Endothelial cell (in vitro differentiated cells): ENCODE data around the genes SASH1 and TAB2.

DNA sequence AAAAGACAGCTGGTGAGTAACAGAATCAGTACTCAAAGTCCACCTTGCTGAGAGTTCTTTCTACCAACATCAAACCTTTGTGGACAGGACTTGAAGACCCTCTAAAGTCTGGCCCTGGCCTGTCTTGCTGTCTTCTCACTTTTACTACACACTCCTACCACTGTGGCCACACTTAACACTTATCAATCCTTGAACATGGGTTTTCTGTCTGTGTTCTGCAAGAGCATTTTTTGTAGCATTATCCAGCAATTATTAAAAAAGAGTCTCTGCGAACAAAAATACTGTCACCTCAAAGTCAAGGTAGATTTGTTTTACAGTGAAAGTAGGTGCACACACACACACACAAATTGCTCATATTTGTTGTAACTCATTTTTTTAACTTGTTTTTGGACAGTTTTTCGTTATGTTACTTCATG lies 119.6 kb downstream of the STXBP5 start:
- PRO-cap = no peak

GRCh38 chr6:147346593-147347560 lies 142.7 kb downstream of the STXBP5 start:
- PRO-cap = no peak

DNA sequence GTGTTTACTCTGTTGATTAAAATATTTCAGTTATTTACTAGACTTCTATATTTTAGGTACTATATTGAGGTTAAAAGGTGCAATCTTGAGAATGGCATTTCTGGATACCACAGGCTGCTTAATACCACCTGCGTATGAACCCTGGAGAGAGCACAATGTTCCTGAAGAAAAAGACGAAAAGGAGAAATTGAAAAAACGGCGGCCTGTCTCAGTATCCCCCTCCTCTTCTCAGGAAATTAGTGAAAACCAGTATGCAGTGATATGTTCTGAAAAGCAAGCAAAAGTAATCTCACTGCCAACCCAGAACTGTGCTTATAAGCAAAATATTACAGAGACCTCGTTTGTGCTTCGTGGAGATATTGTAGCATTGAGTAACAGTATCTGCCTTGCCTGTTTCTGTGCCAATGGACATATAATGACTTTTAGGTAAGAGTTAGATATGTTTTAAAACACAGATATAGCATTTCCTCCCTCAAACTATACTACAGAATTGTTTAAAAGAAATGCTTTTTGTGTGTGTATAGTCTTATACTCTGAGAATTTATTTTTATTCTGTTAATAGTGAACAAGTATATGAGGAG lies 145.1 kb upstream of the SAMD5 start:
- PRO-cap = no peak

GRCh38 chr6:148342088-148342956 lies at the start of gene SASH1:
Gene SASH1, plus strand, starts transcription at chr6:148342838.
- PRO-cap = unidirectional peak, plus-strand start at chr6:148342238; bidirectional peak, plus-strand start at chr6:148342301, minus-strand start at chr6:148342342; bidirectional peak, plus-strand start at chr6:148342593, minus-strand start at chr6:148342534; bidirectional peak, plus-strand start at chr6:148342841, minus-strand start at chr6:148342922

GRCh38 chr6:148384015-148384532 lies 41.4 kb downstream of the SASH1 start:
- PRO-cap = no peak

DNA sequence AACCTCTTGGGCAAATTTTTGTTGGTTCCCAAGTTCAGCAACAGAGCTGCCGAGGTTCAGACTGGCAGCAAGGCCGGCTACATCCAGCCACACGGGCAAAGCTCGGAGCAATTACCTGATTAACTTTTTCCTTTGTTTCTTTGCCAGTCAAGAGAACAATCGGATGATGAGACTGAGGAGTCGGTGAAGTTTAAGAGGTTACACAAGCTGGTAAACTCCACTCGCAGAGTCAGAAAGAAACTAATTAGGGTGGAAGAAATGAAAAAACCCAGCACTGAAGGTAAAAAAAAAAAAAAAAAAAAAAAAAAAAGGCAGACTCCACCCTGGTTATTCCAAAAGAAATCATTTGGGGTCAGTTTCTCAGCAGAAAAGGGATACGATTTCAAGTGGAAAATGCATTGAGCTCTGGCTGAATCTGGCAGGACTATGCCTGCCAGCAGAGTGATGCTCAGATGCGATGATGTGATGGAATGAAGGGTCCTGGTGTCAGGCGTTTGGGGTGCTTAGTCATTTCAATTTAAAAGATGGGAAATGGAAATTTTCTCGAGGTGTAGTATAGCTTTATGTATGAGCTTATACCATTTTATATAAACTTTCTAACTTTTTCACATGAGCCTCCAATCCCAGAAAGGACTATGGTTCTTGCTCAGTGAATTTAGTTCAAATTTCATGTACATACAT lies 171.7 kb downstream of the SASH1 start:
- PRO-cap = no peak

GRCh38 chr6:148538060-148539048 lies 195.7 kb downstream of the SASH1 start:
- PRO-cap = no peak

- PRO-cap = no peak
Observed at GRCh38 chr6:148559776-148560562, 186.9 kb upstream of the UST start.

DNA sequence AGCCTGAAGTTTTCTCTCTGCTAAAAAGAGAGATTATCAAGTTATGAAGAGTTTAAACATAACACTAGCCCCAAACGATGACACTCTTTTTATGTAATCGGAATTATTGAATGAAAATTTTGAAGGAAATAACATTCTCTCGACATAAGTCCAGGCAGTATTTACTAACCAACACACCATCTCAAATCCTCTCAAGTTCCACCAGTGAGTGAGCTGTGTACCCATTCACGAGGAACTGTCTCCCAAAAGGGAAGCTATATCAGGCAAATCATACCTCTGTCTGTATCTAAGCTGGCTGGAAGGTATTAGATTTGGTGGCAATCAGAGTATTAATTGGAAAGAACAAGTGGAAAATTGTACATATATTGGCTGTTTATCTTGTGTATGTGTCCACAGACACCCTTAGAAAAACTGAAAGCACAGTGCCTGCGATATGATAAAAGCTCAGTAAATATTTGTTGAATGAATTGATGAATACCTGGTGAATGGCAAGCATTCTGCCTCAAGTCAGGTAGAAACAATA lies 37.5 kb downstream of the UST start:
- PRO-cap = no peak

DNA sequence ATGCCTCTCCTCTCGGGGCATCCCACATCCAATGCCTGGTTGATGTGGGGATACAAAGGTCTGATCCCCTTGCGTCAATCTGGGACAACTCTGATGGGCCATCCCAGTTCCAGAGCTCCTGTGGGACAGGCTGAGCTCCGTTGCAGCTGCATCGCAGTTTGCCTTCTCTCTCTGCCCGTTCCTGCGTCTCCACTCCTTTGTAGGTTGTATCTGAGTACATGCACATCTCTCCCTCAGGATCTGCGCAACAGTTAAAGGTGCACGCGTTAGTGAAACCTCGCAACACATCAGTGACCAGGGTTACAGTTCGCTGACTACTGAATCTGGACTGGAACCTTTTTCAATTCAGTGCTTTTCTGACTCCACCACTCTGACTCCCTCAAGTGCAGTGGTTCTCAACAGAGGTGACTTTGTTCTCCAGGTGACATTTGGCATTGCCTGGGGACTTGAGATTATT lies 43.9 kb downstream of the UST start:
- PRO-cap = no peak

DNA sequence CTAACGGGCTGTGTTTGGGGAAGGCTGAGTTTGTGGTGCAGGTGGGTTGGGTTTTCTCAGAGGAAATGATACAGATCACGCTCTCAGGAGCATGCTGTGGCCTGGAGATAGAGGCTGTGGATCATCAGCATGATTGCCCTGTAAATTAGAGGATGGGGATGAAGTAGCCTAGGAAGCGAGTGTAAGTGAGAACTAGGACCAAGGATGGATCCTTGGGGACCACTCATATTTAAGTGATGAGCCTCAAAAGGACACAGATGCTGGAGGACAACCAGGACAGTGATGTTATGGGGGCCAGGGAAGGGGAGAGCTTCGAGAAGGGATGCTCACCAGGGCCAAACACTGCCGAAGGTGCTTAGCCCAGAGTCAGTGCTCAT lies 51.5 kb downstream of the UST start:
- PRO-cap = no peak

DNA sequence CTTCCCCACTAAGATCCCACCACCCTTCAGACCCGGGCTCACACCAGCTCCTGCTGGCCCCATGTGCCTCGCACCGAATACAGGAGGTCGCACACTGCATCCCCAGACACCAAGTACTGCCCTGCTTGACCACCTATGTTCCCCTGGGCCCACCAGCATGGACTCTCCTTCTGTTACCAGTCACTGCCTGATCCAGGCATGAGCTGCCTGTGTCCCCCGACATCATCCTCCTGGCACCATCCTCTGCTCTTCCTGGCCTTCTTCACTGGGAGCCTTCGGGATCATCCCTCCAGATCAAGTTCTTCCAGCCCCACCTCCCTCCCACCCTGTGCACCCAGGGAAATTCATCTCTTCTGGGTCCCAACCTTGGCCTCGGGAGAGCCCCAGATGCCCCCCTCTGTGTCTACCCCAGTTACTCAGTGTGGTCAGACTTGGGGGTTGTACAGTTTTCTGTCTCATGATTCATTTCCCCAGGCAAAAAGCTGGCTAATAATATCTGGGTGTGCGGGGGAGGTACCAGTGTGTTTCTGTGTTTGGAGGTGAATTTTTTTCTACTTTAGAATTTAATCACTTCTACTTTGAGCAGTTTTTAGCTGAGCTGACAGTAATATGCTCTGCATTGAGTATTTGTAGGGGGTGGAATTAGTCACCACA lies 285.0 kb upstream of the TAB2 start:
- PRO-cap = no peak

GRCh38 chr6:149060270-149060699 lies 257.2 kb upstream of the TAB2 start:
- PRO-cap = no peak

- PRO-cap = no peak
Observed at GRCh38 chr6:149271819-149272104, 45.8 kb upstream of the TAB2 start.

GRCh38 chr6:149317236-149318257 lies at the start of gene TAB2:
Gene TAB2, plus strand, starts transcription at chr6:149317712.
- PRO-cap = bidirectional peak, plus-strand start at chr6:149317557, minus-strand start at chr6:149317457; bidirectional peak, plus-strand start at chr6:149317647, minus-strand start at chr6:149318106

DNA sequence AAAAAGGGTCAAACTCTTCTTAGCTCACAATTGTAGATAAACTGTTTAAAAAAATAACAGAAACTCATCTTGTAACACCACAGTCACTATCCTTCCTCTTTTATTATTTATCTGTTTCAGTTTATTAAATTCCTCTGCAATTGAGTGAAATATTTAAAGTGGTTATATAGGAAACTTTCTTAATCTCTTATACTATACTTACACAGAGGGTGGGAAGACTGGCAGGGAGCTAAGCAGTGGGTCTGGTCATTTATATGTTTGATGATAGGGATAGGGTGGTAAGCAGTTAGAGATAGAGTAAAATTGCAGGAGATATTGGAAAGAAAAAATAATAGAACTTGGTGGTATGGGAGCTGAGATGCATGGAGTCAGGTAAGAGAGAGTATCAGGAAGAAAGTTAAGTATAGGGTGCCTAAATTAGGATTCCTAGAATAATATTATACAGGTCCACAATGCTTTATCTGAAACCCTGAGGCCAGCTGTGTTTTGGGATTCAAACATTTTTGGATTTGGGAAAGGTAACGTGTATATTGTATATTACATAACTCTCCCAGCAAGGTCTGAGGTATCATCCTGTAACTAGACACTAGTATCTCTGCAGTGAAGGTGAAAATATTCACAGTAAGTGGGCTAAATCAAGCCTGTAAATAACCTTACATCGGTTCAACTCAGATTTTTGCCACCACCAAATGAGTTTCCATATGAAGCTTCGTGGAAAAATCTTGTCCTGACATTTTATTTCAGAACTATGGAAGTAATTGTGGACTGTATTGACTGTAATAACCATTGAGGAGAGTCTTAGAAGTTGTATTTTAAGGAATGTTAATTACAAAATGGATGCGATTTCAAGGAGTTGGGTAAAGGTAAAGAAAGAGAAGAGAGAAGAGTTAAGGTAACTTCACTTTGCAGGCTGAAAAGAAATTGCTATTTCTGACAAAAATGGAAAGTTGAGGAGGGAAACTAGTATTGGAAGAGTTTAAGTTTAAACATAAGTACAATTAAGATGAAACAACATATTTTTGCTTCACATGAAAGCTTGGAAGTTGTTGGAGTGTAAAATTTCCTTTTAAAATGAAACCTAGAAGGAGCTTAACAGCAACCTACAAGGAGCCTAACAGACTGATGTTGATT lies 20.4 kb downstream of the TAB2 start:
- PRO-cap = no peak

- PRO-cap = no peak
Observed at GRCh38 chr6:149379184-149379554, 20.9 kb upstream of the SUMO4 start.

GRCh38 chr6:149474237-149475074 lies 10.4 kb downstream of the ZC3H12D start:
- PRO-cap = no peak

DNA sequence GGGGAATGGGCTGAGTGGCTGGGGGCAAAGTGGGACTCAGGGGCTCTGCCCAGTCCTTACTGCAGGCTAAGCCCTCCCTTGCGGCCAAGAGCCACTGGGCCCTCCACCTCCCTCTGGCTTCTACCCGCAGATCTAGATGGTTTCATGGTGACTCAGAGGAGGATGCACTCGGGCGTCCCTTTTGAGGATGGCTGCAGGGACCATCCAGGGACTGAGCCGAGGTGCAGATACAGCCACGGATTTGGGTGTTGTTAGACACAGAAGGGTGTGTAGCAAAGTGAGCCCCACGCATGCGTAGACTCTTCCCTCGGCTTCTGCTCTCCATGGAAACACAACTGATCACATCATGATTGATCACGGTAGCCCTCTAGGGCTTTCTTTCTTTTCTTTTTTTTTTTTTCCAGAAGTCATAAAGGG lies 661 bp upstream of the ULBP1 start:
- PRO-cap = bidirectional peak, plus-strand start outside the sequence, minus-strand start at position 279 of the sequence

GRCh38 chr6:150079590-150080012 lies 10.7 kb upstream of the ULBP3 start:
- PRO-cap = no peak